Spleen (tissue), 7 donors: ENCODE measurements around a stretch of chr17.

DNA sequence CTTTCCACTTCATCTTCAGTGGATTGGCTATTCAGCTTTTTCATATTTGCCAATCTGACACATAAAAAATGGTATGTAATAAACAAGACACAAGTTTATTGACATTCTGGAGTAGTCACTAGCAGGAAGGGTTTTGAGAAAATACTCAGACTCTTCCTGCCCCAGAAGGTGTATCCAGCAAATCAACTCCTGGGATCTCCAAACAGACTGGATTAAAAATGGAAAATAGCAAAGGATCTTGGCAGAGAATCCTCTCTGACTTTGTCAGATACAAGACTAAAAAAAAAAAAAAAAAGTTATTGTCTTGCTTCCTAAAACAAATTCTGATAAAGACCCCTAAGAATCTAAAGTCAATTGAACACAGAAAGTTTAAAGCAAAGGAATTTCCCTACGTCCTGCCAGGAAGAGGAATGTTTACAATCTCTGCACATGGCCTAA lies 37.4 kb upstream of the WSB1 start:
- PRO-cap, 4 experiments: no peak in any of the 4 experiments
- RAMPAGE, long total RNA, 4 experiments: no peak in any of the 4 experiments

- PRO-cap, 4 experiments: no peak in any of the 4 experiments
- RAMPAGE, long total RNA, 4 experiments: no peak in any of the 4 experiments
These were observed 9.1 kb upstream of the WSB1 start for GRCh38 chr17:27284874-27285118.

DNA sequence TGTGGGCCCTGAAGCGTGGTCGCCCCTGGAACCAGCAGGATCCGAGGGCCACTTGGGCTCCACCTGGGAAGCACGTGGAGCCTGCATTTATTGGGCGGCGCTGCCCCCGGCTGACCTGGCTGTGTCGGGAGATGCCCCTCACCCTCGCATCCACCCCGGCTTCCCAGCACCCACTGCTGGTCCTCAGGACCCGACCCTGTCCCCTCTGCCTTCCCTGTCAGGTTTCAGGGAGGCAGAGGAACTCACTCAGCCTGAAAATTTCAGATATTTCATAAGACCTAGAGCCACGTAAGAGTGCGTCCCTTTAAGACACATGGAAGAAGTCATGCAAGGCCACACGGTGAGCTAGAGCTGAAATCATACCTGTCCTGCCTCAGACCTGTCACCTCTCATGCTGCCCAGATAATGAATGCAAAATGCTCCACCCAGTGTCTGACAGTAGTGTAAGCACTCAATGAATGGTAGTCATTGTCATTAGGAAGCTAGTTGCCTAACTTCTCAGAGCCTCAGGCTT lies 60.4 kb downstream of the WSB1 start:
- PRO-cap, 4 experiments: no peak in any of the 4 experiments
- RAMPAGE, long total RNA, 4 experiments: no peak in any of the 4 experiments

DNA sequence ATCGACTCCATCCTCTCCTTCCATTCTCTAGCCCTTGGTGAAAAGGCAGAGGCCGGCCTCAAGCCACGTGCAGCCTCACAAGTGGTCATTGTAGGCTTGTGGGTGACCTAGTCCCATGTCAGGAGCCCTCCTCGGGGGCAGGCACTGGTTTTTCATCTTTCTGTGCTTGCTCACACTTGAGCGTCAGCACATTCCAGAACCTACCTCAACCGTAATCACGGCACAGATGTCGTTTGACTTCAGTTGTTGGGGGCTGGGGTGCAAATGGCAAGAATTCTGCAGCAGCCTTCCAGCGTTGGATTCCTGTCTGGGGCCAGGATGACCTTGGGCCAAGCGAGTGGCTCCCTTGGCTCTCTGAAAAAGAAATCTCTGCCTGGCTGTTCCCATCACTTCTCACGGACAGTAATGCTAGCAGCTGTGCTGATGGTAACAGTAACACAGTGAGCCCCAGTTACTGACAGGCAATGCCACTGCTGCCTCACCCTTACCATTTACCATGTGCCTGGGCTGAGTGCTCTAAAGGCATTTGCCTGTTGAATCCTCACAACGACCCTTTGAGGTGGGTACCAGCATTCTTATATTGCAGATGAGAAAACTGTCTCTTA lies 46.4 kb downstream of the KSR1 start:
- PRO-cap, 4 experiments: no peak in any of the 4 experiments
- RAMPAGE, long total RNA, 4 experiments: no peak in any of the 4 experiments

DNA sequence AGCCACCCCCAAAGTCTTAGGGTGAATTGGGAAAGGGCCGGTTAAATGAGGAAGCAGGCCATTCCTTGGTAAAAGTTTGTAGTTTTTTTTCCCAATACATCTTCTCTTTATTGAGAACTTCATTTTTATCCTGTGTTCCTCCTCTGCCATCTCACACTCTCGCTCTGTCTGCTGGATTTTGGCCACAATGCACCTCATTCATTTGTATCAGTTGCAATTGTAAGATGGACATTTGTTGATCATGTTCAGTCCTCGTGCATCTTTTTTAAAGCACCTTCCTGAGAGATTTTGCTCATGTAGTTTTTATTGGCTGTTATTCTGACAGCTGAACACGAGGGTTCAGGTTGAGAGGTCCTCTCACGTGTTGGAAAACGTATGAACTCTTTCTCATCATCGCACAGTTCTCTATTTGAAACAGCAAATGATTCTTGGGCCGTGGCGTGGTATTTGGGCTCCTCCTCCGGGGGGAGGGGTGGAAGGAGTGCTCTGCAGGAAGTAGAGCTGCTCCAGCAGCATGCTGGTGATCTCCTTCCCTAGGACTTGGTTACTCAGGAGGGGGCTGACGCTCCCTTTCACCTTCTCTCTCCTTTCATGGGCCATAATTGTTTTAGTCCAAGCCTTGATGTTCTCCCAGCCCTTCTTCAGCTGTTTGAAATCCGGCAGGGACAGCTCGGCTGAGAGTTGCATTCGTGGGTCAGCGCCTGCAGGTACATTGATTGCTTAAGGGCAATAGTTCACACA lies 70.3 kb downstream of the KSR1 start:
- PRO-cap, 4 experiments: no peak in any of the 4 experiments
- RAMPAGE, long total RNA, 4 experiments: no peak in any of the 4 experiments

DNA sequence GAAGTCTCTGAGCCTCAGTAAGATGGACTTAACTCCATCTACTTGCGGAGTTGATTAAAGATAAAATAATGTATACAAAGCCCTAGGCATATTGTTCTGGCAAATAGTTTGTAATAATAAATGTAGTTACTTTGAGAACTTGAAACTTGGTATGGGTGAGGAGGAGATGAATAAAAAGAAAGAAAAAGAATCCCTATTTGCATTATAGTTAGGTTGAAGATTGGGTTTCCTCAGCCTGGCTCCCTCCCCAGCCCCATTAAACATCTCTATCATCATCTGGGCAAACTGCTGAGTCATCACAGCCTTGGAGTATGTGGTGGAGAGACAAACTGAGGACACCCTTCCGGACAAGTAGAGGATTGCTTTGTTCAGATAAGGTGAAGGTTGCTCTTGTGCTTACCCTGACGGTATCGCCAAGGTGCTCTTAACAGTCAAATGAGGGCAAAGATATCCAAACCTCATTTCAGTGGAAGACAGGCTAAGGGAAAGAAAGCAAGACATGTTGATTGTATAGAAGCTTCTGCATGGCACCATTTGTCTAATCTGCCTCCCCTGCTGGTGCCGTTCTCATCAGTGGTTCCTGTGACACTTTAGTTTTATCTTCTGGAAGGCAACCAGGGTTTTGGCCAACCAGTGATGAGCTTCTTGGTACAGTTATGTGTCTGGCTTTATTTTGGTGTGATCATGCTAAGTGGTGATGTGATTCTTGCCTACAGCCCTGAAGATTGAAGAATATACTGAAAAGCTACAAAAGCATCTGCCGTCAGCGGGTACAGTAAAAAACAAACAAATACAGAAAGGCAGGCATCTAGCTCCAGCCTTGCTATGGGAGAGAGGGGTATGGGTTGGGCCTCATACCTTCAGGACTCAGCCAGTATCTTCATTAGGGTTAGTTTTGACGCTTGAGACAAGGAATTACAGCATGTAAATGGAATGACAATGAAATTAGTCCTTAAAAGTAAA lies 56.9 kb upstream of the LGALS9 start:
- PRO-cap, 4 experiments: no peak in any of the 4 experiments
- RAMPAGE, long total RNA, 4 experiments: no peak in any of the 4 experiments

DNA sequence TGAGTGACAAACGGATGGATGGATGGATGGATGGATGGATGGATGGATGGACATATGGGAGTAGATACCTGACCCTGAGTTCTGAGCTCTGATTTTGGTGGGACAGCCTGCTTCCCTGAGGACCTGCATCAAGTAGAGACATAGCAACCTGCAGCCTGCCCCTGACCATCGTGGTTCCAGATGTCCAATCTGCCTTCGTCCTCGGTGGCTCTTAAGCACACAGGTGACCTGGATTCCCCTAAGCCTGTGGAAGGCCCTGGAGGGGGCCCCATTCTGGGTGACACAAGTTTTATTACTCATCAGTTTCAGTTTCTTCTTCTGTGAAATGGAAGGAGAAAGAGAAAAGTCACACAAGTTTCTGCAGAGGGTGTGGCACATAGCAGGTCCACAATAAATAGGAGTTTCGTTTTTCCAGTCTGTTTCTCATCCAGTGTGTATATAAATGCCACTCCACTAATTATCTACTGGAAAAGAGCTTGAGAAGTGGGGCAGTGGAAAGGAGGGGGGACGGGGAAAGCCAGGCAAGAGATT lies 9.9 kb upstream of the NOS2 start:
- PRO-cap, 4 experiments: no peak in any of the 4 experiments
- RAMPAGE, long total RNA, 4 experiments: no peak in any of the 4 experiments

DNA sequence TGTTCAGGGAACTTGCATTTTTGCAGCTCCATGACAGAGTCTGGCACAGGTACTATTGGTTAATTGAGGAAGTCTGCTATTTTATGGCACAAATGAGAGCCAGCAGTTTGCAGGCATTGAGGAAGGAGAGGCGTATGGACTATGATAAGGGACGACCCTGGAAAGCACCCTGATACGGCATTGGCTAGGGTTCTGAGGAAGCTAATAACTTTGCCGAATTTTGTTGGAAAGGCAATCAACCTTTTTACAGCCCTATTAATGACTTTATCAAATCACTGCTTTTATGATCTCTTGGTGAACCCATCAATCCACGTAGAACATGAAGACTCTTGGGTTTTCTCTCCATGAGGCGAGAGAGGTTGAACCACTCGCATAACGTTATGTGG lies 11.8 kb upstream of the NOS2 start:
- PRO-cap, 4 experiments: no peak in any of the 4 experiments
- RAMPAGE, long total RNA, 4 experiments: no peak in any of the 4 experiments

- PRO-cap, 4 experiments: peak in 4 of 4 experiments; most common plus-strand start chr17:28041760 (in 2); most common minus-strand start chr17:28041969 (in 2)
- RAMPAGE, long total RNA, 4 experiments: no peak in any of the 4 experiments
These were observed 778 bp upstream of the NLK start for GRCh38 chr17:28041540-28042258.

- PRO-cap, 4 experiments: no peak in any of the 4 experiments
- RAMPAGE, long total RNA, 4 experiments: no peak in any of the 4 experiments
These were observed 128.1 kb upstream of the TMEM97 start for GRCh38 chr17:28190942-28191312.

DNA sequence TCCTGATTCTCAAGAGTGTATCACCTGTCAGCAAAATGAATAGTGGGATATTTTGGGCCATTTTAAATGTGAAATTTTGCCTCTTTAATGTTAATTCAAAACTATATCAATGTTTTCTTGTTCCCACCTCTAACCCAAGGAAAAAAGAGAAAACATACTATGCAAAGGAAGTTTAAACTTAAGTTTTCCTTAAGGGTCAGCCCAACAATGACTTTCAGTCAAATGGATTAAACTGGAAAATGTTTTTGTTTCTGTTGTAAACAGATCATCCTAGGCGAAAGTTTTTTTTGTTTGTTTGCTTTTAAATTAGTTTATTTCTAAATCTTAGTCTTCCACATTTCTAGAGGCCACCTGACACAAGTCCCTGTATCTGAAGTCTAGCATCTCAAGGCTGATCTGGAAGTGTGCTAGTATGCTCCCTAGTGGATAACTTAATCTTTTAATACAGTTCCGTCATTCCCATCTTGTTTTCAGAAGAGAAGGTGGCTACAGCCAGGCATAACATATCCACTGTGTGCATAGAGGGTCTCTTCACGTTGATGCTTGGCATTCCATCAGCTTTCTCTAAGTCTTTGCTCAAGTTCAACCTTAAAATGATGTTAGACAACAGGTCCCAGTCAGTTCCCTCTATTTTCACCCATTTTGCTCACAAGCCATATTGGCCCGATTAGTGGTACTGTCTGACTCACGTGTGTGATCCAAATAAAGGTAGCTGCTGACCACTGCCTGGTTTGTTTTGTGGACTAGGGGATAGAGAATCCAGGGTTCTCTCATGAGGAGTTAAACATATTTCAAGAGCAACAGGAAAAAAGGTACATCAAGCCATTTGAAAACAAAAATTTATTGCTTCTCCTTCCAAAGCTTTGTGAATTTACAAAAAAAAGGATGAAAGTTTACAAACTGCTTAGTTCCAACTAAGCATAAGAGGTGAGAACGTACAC lies 7.5 kb downstream of the IFT20 start:
- PRO-cap, 4 experiments: no peak in any of the 4 experiments
- RAMPAGE, long total RNA, 4 experiments: no peak in any of the 4 experiments

DNA sequence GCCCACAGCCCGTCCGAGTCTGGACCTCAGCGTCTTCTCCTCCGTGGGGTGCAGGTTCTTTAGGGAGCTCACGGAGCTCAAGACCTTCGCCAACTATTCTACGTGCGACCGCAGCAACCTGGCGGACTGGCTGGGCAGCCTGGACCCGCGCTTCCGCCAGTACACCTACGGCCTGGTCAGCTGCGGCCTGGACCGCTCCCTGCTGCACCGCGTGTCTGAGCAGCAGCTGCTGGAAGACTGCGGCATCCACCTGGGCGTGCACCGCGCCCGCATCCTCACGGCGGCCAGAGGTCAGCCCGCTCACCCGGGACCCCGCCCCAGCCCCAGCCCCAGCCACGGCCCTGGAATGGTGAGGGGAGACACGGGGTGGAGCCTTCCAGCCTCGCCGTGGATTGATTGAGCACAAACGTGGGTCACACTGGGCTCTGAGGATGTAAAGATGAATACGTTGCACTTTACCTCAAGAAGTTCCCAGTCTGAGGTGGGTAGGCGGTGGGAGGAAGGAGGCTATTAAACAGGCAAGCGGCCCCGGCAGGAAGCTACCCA lies 13.6 kb downstream of the SARM1 start:
- PRO-cap, 4 experiments: no peak in any of the 4 experiments
- RAMPAGE, long total RNA, 4 experiments: no peak in any of the 4 experiments

- PRO-cap, 4 experiments: no peak in any of the 4 experiments
- RAMPAGE, long total RNA, 4 experiments: no peak in any of the 4 experiments
These were observed 1.3 kb downstream of the ALDOC start for GRCh38 chr17:28575266-28575992.

DNA sequence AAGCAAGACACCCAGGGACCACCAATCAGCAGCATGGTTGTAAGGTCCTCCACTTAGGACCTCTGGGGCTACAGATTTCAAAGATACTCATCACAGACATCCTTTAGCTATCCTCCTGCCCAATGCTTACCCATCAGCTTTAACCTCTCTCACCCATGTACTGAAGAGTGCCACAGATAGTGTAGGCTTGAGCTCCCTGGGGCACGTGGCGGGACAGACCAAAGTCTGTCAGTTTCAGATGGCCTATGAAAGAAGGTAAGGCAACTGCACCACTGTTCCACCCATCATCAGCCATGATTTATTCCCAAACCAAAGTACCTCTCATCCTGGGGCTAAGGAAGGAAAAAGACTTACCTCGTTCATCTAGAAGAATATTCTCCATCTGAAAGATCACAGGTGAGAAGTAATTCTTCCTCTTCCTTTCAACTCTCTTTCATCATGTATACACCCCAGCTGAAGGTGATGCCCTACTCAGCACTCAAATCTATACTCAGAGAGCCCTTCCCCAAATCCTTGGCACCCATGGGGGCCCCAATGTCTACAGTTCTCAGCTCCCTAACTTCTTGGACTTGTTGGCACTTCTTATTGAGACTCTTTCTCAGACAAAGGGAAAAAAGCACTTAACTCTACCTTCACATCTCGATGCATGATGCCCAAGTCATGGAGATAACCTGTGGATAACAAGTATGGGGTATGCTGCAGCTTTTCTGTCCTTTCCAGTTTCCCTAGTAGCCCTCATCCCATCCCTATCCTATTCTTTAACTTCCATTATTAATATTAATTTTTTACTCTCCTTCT lies 2.4 kb downstream of the RSKR start:
- PRO-cap, 4 experiments: no peak in any of the 4 experiments
- RAMPAGE, long total RNA, 4 experiments: no peak in any of the 4 experiments

DNA sequence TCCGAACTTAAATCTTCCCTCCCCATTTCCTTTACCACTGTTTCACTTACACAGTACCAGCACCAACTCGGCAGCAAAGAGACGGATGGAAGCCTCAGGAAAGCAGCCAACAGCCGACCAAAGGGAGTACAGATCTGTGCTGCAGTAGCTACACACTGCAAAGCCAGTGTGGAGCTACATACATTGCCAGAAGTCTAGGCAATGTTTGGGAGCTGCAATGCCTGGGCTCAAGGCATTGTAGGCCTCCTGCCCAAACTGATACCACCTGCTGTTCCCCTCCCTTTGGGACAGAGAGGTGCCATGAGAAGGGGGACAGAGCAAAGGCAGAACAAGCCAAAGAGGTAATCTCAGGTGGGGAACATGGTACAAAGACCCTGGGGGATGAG lies 1.8 kb downstream of the RSKR start:
- PRO-cap, 4 experiments: no peak in any of the 4 experiments
- RAMPAGE, long total RNA, 4 experiments: no peak in any of the 4 experiments

DNA sequence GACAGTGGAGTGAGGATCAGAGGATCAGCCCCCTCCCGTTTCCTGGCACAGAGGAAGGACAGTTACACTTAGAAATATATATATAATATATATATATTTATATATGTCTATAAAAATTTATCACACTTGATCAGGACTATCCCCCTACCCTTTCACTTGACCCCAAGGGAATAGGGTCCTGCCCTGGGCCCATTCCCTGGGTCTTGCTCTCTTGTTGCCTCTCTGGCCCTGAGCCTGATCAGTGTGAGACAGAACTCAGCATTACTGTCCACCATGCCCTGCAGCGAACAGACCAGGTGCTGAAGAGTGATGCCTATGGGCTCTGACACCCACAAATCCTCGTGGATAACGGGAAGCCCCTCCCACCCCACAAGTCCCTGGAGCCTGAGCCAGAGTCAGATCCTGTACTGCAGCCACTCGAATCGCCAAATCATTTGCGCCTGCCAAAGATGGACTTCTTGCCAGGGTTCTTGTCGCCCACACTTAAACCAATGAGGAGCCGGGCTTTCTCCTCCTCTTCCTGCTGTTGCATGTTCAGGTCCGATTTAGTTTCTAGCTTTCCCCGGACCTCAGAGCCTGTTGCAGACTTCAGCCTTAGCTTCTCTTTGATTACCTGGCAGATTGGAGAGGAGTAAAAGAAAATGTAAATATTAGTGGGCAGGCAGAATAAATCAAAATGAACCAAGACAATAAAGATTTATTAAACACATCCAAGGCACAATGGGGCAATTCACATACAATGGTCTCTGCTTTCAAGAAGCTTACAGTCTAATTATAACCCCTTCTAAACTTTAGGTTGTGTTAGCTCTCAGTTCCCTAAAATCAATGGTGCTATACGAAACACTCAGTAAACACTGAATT lies 879 bp upstream of the RSKR start:
- PRO-cap, 4 experiments: no peak in any of the 4 experiments
- RAMPAGE, long total RNA, 4 experiments: no peak in any of the 4 experiments

DNA sequence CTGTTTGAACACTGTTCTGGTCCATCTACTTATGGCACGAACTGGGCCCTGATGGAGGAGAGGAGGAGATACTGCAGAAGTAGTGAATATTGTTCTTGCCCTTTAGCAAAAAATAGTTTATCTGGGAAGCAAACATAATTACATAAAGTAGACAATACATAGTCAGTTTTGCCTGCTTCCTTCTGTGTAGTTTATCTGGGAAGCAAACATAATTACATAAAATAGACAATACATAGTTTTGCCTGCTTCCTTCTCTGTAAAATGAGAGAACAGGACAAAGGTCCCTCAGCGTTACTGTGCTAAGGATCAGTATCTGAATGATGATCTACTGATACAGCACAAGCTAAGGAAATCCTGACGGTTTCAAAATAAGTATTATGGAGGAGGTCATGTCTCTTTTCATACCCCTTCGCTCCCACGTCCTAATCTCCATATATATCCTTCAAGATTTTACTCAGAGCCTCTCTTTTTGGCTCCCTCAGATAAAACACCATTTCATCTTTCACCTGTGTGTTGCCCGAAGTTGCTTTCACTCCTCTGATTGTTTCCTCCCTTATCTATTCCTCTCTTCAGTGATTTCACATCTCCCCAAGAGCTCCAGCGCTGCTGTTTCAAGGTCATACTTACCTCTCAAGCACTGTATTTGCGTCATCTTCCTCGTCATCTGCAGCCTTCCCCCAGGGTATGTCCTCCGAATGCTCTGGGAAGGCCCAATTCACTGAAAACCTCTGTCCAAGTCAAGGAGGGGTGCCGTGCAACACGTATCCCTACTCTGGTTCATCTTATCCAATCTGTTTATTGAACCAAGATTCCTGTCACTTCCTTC lies 1.1 kb upstream of the BLTP2 start:
- PRO-cap, 4 experiments: peak in 1 of 4 experiments; most common plus-strand start position 731 of the sequence (in 1)
- RAMPAGE, long total RNA, 4 experiments: no peak in any of the 4 experiments

GRCh38 chr17:28698220-28698824 lies 13.4 kb downstream of the PROCA1 start:
- PRO-cap, 4 experiments: no peak in any of the 4 experiments
- RAMPAGE, long total RNA, 4 experiments: no peak in any of the 4 experiments

- PRO-cap, 4 experiments: no peak in any of the 4 experiments
- RAMPAGE, long total RNA, 4 experiments: no peak in any of the 4 experiments
These were observed 2.2 kb downstream of the TRAF4 start for GRCh38 chr17:28746017-28746454.

DNA sequence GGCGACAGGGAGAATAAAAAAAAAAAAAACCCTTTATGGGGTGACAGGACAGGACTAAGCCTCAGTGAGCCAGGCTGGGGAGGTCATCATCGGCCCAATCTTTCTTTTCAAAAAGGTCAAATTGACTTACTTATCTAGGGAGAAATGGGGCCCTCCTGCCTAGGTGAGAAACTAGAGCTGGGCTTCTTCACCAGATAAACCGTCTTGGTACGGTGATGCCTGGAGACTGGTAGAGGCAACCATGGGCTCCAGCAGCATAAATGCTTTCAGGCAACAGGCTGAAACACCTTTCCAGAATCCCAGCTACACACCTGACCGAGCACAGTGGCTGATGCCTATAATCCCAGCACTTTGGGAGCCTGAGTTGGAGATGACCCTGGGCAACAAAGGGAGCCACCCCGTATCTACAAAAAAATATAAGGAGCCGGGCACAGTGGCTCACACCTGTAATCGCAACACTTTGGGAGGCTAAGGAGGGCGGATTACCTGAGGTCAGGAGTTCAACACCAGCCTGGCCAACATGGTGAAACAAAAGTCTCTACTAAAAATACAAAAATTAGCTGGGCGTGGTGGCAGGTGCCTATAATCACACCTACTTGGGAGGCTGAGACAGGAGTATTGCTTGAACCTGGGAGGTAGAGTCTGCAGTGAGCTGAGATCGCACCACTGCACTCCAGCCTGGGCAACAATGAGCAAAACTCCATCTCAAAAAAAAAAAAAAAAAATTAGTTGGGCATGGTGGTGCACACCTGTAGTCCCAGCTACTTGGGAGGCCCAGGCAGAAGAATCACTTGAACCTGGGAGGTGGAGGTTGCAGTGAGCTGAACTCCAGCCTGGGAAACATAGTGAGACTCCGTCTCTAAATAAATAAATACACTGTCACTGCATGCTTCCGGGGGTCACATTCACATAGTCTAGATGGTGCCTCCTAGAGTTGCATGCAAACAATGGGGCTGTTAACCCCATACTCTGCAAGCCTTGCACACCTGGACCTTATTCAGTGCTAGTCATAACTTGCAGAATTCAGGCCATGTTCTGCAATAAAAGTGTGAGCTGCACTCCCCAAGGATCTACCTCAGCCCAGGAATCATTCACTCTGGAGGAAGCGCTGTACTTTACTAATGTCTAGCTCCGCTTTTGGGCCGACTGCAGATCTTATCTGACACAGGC lies 8.1 kb downstream of the TRAF4 start:
- PRO-cap, 4 experiments: no peak in any of the 4 experiments
- RAMPAGE, long total RNA, 4 experiments: no peak in any of the 4 experiments